GM12891 (cell line): Measurements from ENCODE around the genes CRABP2, NTRK1, PEAR1, ETV3L and SPTA1.

DNA sequence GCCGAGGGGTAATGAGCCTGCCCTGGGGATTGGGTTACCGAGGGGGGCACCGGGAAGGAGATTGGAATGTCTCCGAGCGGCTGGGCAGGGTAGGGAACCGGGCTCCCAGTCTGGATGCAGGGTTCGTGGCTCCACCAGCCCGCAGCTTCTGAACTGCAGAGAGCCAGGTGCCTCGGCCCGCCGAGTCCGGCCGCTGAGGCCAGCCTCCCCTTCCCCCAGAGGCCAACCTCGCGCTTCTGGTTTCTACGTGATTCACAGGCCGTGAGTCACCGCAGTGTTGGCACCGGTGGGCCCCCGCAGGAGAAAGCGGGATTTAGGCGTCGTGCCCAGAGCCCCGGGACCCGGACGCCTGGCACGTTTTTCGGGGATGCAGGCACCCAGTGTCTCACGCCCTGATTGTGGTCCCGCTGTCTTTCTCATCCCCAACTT, 475 bp downstream of the CRABP2 start:
- RRBS = 2% methylated on average over 16 of the region's 30 CpGs

DNA sequence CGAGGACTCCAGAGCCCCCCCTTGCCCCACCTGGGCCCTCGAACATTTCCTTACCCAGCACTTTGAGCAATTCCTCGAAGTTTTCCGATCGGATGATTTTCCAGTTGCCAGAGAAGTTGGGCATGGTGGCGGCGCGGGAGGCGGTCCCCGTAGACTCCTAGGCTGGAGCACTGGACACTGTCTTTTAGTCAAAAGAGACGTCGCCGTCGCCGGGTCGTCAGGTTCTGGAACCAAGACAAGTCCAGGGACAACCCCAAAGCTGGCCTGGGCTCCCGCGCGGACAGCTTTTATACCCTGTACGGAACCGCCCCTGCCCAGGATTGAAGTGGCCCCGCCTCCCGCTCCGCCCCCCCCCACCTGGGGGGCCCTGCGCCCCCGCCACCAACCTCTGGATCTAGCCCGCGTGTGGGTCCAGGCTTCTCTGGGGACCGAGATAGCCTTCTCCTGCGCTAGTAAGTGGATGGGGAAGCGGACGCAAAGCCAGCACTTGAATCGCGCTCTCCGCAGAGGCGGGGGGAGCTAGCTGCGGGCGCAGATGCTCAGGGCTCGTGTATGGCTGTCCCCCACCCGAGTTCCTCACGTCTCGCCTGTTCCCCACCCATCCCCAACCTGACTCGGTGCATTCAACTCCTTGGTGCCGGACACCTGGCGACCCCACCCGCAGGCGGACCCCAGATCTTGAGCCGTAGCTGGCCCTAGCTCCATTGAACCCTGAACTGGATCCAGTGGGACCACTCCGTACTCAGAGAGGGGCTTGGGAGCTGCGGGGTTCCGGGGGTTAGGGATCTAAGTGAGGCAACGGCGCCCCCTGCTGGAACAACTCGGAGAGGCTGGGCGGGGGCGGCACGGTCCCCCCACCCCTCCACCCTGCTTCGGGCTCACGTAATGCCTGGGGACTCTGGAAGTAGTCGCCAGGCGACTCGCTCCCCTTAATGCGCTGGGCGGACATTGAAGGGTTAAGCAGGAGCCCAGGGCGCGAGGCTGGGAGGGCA, at the start of gene CRABP2:
Gene CRABP2 (minus strand): TSS at position 261 of the 992 bp plus-strand sequence.
- RRBS = no CpG with 5 or more reads among the region's 66 CpGs

DNA sequence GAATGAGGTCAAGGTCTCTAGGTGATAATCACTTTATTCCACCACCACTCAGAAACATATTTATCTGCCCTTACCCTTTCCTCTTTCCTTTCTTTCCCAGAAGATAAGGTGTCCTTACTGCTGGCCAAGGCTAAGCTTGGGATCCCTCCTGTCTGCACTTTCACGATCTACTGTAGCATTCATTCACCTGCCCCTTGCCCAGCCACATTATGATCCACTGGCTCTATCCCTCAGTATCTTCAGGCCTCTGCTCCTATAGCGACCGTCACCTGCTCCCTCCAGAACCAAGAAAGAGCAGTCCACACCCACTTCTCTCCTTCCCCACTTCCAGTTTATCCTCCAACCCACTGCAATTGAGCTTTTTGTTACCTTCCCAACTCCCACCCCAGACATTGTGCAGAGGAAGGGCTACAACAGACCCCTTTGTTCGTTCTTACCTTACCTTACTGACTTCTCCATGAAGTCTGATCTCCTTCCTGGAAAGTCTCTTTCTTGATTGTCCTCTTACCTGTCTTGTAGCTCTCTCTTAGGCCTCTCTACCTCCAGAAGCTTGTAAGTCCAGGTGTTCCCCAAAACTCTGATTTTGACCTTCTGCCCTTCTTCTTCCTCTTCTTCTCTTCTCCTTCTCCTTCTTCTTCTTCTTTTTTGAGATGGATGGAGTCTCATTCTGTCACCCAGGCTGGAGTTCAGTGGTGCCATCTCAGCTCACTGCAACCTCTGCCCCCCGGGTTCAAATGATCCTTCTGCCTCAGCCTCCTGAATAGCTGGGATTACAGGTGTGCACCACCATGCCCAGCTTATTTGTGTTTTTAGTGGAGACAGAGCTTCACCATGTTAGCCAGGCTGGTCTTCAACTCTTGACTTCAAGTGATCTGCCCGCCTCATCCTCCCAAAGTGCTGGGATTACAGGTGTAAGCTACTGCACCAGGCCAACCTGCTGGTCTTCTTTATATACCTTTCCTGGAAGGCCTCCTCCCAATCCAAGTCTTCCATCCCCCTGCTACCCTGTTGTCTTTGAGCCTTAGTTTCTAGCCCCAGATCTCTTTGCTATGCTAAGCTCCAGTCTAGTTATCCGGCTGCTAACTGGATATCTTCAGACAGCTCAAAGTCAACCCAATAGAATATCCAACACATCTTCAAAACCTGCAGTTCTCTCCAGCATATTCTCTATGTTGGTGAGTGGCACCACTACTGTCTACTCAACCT, 10.3 kb upstream of the CRABP2 start:
- RRBS = no CpG with 5 or more reads among the region's 7 CpGs

DNA sequence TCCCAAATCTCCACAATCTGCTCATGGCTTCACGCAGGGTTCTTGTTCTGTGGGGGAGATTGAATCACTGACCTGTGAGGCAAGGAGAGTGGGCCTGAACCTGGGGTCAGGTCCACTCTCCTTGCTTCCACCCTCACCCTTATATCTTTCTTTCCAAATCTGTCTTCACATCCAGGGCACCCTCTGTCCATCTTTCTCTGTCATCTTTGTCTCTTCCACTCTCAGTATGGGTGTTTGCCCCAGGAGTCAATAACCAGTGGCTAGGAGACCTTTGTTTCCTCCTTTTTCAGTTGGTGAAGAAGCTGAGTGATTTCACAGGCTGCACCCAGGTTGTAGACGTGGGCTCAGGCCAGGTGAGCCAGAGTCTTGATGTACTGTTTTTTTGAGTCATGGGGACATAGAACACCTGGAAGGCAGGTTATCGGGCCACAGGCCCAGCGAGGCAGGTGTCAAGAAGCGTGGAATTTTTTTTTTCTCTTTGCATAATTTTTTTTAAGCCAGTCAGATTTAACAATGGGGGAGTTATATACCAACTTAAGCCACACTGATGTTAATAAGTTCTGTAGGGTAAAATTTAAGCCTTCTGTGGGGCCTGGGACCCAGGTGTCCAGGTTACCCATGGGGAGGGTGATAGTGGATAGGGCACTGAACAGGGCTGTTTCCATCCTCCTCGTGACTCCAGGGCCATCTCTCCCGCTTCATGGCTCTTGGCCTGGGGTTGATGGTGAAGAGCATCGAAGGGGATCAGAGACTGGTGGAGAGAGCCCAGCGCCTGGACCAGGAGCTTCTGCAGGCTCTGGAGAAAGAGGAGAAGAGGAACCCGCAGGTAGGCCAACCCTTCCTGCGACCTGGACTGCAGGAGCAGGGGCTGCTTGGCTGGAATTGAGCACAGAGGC, 4.4 kb upstream of the ISG20L2 start:
- RRBS = no CpG with 5 or more reads among the region's 11 CpGs

GRCh38 chr1:156741237-156741718, 390 bp upstream of the MRPL24 start:
- RRBS = no CpG with 5 or more reads among the region's 16 CpGs

DNA sequence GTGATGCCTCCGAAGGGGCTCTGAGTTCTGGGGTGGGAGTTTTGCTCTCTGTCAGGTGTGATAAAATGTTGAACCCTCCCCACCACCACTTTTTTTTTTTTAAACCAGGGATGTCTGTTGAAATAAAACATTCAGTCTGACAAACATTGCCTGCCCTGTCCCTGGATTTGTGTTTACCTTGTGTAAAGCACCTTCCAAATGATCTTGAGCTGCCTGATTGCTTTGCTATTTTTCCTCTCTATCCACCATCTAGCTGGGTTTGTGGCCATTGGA, 16.0 kb downstream of the SH2D2A start:
- RRBS = no CpG with 5 or more reads among the region's 1 CpG

DNA sequence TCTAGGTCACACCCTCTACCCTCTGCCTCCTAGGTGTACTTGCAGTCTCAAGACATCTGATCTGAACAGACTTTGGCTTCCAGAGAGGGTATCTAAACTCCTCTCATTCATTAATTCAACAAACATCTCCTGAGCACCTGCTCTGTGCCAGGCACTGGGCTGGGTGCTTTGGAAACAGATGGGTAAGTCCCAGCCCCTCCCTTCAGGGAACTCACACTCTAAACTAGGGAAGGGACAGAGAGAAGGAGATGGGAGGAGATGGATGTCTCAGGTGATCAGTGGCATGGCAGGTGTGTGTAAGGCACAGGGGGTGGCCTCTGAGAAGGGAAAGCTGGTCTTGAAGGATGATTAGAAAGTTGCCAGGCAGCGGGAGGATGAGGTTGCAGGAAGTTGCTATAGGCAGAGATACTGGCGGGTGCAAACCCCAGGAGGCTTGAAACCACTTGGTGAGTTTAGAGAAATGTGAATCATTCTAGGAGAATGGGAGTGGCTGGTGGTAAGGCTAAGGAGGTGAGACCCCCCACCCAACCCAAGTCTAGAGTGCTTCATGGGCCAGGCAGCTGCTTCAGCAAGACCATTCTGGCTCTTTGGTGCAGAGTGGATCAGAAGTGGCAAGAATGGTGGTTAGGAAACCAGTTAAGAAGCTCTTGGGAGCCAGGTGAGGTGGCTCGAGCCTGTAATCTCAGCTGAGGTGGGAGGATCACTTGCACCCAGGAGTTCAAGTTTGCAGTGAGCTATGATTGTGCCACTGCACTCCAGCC, 9.1 kb downstream of the SH2D2A start:
- RRBS = no CpG with 5 or more reads among the region's 3 CpGs

DNA sequence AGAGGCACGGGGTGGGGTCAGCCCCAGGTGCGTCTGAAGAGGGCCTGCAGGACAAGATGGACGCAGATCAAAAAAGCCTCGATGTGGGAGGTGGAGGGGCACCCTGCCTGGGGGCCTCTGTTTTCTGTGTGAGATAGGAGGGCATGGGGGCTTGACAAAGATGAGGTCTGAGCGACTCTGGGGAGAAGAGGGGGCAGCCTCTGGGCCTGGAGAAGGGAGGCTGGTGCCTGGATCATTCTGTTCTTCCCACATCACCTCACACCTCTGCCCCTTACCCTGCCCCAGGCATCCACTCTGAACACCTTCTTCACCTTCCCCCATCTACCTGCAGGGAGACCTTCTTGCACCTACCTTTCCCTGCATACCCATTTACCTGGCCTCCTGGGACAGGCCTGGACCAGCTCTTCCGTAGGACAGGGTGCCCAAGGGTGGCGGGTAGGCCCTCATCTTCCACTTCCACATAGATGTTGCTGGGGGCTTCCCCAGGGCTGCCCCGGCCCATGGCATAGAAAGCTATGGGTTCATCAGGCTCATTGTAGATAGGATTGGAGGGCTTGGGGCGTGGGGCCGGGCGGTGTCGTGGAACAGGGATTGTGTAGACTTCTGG, 7.7 kb downstream of the SH2D2A start:
- RRBS = 95% methylated on average over 3 of the region's 12 CpGs

DNA sequence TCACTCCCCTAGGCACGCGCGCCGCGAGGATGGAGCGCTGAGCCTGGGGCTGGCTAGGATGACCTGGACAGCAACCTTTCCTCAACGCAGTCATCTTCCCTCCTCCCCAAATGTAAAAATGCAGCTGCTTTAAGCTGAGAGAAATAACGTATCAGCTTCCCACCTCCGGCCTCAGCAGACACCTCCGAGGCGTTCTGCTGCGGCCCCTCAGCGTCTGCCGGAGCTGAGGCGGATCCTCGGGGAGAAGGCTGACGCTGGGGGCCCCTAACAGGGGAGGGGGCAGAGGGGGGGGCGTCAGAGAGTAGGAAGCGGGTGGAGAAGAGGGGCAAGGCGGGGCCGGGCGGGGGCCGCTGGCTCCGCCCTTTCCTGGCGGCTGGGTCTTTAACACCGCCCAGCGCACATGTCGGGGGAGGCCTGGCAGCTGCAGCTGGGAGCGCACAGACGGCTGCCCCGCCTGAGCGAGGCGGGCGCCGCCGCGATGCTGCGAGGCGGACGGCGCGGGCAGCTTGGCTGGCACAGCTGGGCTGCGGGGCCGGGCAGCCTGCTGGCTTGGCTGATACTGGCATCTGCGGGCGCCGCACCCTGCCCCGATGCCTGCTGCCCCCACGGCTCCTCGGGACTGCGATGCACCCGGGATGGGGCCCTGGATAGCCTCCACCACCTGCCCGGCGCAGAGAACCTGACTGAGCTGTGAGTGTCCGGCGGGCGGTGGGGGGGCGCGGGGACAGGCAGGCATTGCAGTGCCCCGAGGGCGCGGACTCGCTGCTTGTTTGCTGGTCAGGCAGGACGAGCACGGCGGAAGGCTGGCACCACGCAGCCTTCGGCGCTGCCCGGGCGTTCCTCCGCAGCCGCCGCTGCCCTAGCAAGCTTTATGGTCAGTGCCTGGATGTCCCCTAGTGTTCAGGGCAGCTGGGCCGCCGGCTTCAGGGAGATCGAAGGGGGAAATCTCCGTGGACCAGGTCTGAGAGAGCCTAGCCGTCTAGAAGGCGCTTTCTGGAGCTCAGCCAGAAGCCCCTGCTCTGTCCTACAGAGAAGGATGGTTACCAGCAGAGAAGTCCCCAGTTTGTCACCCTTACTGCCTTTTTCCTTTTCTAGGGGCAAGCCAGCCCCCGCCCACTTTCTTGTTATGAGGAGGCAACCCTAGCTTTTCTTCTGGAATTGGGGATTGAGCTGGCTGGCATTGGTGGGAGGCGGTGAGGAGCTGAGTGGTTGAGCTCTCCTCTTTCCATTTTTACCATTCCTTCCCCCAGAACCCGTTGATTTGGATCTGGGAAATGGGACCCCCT, at the start of gene NTRK1:
Gene NTRK1 (plus strand): TSS at position 409 of the 1,286 bp plus-strand sequence.
- RRBS = 7% methylated on average over 18 of the region's 83 CpGs

- RRBS = 4% methylated on average over 12 of the region's 50 CpGs
These were observed at the start of gene PEAR1 for GRCh38 chr1:156893322-156894515. PEAR1 (plus strand) TSS chr1:156893718.

DNA sequence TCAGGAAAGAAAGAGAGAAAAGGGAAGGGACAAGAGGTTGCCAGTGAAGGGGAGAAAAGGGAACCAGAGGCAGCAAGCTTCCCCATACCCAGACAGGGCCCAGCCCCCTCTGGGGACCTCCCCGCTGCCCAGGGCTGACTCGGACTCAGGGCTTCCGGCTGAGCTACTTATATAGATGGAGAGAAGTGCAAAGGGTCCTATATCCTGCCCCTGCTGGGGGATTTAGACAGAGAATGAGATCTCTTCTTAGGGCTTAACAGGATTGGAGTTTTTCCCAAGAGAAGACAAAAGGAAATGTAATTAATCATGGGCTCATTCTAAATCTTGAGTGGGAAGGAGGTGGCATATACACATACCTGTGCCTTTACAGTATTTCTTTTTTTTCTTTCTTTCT, at the start of gene ETV3L:
Gene ETV3L (minus strand): TSS at position 145 of the 394 bp plus-strand sequence.
- RRBS = no CpG with 5 or more reads among the region's 3 CpGs

DNA sequence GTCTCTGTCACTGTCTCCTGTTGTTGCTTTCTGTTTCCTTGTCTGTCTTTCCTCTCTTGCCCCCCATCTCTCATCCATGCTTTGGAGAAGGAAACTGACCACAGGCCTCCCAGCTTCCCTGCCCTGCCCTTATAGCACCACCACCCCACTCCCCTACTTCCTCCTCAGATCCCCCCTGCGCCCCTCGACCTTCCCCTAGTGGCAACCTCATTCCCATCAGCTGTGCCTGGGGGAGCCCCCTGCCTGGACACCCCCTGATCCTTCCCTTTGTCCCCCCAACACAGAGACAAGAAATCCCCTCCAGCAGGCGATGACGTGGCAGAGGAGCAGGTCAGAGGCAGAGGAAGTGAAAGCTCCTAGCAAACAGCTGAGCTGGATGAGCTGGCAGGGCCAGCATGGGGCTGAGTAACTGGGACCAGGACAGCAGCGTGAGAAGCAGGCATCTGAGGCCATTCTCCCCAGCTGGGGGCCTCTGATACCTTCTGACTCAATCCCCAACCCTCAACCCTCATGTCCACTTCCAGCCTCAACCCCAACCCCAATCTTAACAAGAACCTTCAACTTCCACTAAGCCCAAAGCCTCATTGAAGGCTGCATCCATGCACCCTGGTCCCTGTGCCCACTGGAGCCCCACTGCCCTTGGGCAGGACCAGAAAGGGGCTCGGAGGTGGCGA, 6.8 kb upstream of the ETV3L start:
- RRBS = no CpG with 5 or more reads among the region's 7 CpGs

- RRBS = no CpG with 5 or more reads among the region's 1 CpG
These were observed 7.9 kb downstream of the ETV3 start for GRCh38 chr1:157130250-157130760.

- RRBS = no CpG with 5 or more reads among the region's 4 CpGs
These were observed 14.2 kb upstream of the FCRL5 start for GRCh38 chr1:157566403-157567019.

DNA sequence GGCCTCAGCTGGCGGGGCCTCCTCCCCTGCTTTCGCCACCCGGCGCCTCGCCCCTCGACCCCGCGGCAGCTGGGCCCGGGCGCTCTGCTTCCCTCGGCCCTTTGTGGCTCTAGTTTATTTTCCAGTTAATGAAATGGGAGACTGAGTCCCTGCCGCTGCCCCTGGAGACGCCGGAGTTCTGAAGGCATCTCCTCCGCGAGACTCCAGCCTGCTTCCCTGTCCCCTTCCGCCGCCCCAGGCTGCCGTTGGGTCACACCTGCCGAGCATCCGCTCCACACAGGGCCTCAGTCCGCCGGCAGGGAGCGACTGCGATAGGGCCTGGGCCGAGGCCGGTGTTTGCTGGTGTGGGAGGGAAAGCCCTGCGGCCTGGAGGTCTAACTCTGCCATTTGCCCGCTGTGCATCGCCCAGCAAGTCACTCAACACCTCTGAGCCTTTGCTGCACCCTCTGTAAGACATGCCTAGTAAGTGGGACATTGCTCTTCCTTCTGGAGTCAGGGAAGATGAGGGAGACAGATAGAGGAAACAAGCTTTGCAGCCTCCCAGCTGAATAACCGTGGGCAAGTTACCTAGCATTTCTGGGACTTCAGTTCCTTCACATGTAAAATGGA, 14.4 kb upstream of the KIRREL1 start:
- RRBS = 58% methylated on average over 12 of the region's 31 CpGs

DNA sequence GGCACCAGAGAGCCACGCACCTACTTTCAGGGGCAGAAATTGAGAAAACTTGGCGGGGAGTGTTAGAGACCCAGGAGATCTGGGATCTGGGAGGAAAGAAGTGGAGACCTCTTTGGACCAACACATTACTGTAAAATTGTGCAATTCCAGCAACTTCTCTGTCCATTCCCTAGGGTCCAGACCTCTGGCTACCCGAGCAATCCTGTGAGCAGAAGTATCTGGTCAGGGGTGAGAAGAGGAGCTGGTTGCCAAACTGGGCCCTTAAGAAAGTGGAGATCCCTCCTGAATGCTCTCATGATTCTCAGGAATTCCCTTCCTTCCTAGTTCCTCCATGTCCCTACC, 1.3 kb upstream of the KIRREL1 start:
- RRBS = no CpG with 5 or more reads among the region's 3 CpGs

DNA sequence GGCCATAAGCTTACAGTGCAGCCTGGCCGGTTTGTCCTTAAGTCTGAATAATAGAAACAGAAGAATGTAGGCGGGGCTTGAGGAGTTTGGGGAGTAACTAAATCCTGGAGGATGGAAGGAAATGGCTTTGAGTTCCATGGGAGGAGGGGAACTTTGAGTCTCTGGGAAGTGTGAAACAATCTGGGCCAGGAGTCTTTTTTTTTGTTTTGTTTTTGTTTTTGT, 3.0 kb downstream of the SMIM42 start:
- RRBS = no CpG with 5 or more reads among the region's 2 CpGs

GRCh38 chr1:158146746-158147423, 18.8 kb upstream of the SMIM42 start:
- RRBS = no CpG with 5 or more reads among the region's 6 CpGs

- RRBS = no CpG with 5 or more reads among the region's 7 CpGs
These were observed 2.2 kb downstream of the CD1D start for GRCh38 chr1:158182774-158183355.

DNA sequence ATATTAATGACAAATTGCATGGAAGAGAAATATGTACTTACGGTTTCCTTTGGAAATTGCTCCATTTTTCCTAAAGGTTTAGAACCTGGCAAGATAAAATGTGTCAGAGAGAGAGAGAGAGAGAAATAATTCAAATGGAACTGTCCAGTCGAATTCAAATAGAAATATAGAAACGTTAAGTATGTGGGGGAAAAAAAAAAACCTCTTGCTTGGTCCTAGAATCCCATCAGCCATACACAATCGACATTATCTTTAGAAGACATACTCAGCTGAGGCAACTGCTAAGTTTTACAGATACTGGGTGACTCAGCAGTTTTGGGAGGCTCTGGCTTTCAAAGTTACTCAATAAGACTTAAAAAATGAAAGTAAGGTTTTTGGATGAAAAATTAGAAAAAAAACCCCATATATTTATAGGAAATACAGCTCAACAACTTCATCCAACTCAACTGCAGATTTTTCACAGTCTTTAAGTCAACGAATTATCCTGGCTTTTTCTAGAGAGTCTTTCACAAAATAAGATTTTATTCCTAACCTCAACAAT, at the start of gene SPTA1:
Gene SPTA1 (minus strand): TSS at position 263 of the 541 bp plus-strand sequence.
- RRBS = no CpG with 5 or more reads among the region's 5 CpGs